Metastatic Liver Carcinoma in the Adrenal Gland (tissue), 2 donors: ENCODE results near the genes PCDHAC1, PCDHB4 and PCDHB14.

DNA sequence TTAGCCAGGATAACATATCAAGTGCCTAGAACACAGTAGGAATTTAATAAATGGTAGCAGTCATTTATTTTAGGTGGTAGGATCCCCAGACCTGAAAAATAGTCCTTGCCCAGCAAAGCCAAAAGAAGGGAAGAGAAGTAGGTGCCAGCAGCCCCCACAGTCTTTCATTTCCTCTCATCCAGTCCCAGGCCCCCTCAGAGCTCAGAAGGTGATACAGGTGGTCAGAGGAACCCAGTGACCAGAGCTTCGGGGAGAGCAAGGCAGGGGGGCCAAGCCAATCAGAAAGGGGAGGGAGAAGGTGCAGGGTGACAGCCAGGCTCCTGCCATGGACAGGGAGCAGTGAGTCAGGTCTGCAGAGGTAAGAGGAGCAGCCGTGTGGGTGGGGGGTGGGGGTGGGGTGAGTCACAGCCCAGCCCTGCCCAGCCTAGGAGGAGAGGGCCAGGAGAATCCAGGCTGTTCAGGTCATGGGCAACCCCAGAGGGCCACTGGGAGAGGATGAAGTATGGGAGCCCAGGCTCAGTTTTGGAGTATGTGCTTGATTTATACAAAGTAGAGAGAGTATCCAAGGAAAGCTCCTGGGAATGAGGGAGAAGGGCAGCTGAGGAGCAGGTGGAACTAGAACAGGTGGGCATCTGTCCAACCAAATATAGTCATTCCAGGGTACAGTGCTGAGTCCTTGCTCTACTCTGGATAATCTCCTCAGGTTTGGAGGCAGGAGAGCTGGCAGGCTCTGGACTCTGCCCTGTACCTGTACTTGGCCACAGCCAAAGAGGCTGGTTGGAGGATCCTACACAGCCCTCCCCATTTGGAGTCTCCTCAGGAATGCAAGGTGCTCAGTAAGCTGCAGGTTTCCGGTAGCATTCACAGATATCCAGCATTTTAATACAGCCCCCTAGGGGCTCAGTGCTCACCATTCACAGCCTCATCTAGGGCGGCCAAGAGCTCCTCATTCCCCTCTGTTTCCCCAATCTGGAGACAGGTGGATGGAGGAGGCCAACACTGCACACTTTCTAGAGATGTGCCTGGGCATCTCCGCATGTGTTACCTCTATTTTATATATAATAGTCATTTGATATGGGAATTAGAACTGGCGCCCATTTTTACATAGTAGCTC, 1.6 kb downstream of the HBEGF start:
- PRO-cap, 2 experiments = no peak in any of the 2 experiments

- PRO-cap, 2 experiments = no peak in any of the 2 experiments
These were observed 14.7 kb downstream of the SLC4A9 start for GRCh38 chr5:140374598-140375265.

GRCh38 chr5:140531112-140531990, 16.1 kb upstream of the EIF4EBP3 start:
- PRO-cap, 2 experiments = no peak in any of the 2 experiments

DNA sequence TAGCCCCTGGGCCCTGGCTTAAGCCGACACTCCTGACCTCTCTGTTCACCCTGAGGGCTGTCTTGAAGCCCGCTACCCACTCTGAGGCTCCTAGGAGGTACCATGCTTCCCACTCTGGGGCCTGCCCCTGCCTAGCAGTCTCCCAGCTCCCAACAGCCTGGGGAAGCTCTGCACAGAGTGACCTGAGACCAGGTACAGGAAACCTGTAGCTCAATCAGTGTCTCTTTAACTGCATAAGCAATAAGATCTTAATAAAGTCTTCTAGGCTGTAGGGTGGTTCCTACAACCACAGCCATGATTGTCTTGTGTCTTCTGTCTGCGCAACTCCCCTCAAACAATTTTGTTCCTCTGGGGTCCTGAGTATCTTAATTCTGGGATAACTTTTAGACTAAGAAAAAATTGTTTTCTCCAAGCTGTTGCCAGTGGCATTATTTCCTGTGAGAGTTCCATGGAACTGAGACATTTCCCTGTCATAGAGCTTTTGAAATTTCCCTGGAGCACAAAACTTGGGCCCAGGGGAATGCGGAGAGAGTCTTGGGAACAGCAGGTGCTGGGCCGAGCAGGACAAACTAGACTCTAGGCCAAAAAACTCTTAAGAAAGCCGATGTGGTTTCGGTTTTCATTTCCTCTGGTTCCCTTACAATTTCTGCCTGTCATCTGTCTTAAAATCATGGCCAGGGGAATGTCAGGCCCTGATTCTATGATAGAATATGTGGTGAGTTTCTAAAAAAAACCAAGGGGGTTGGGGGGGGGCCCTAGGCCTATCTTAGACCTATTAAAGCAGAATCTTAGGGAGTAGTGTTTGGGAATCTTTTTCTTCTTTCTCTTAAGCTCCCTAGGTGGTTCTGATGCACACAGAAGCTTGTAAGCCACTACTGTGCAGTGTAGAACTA, 4.4 kb downstream of the SLC35A4 start:
- PRO-cap, 2 experiments = no peak in any of the 2 experiments

GRCh38 chr5:140672448-140673158, 773 bp downstream of the DND1 start:
- PRO-cap, 2 experiments = no peak in any of the 2 experiments

DNA sequence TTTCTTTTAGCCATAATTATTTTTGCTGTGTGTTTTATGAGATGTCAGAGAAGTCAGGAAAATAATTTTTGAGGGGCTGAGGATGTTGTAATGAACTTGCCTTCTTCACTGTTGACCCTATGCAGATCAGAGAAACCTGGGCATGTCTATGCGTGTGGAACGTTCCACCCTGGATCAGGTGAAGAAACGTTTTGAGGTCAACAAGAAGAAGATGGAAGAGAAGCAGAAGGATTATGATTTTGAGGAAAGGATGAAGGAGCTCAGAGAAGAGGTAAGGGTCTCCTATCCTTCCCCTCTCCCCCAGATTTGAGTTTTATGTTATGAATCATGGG, 4.0 kb downstream of the ZMAT2 start:
- PRO-cap, 2 experiments = no peak in any of the 2 experiments

- PRO-cap, 2 experiments = no peak in any of the 2 experiments
These were observed 2.0 kb downstream of the PCDHA10 start for GRCh38 chr5:140857715-140858145.

- PRO-cap, 2 experiments = no peak in any of the 2 experiments
These were observed at the start of gene PCDHAC1 for GRCh38 chr5:140925858-140927175. TSS of gene PCDHAC1 (plus strand) at chr5:140926299.

DNA sequence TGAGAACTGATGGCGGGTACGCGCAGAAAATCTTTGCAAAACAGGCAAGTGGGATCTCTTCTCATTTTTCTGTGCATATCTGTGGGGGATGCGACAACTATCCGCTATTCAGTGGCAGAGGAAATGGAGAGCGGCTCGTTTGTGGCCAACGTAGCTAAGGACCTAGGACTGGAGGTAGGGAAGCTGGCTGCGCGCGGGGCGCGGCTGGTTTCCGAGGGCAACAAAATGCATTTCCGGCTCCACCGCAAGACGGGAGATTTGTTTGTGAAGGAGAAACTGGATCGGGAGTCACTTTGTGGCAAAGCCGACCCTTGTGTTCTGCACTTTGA, 252 bp downstream of the PCDHB1 start:
- PRO-cap, 2 experiments = no peak in any of the 2 experiments

GRCh38 chr5:141121625-141121929, at the start of gene PCDHB4:
TSS of gene PCDHB4 (plus strand) at chr5:141121818.
- PRO-cap, 2 experiments = no peak in any of the 2 experiments

- PRO-cap, 2 experiments = no peak in any of the 2 experiments
These were observed at the start of gene PCDHB14 for GRCh38 chr5:141223067-141223749. TSS of gene PCDHB14 (plus strand) at chr5:141223343.

- PRO-cap, 2 experiments = no peak in any of the 2 experiments
These were observed 363 bp downstream of the PCDHGA4 start for GRCh38 chr5:141355138-141355629.

- PRO-cap, 2 experiments = no peak in any of the 2 experiments
These were observed 2.3 kb downstream of the PCDHGC3 start for GRCh38 chr5:141477803-141478710.

DNA sequence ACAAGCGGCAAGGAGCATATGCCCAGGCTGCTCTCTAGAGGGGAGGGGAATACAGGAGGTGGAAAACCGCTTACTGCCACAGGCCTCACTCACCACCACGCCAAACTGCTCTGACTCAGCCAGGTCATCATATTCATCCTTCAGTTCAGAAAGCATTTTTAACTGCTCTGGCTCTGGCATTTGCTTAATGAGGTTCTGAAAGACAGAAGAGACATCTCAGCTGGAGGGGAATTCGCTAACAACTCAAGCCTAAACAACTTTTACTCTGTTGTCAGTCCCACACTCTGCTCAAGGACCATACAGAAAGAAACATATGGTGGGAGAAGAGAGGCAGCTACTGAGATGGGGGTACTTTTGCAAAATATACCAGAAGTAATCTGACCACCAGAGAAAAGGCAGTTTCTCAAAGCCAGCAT, 40.2 kb downstream of the PCDHGC5 start:
- PRO-cap, 2 experiments = no peak in any of the 2 experiments

DNA sequence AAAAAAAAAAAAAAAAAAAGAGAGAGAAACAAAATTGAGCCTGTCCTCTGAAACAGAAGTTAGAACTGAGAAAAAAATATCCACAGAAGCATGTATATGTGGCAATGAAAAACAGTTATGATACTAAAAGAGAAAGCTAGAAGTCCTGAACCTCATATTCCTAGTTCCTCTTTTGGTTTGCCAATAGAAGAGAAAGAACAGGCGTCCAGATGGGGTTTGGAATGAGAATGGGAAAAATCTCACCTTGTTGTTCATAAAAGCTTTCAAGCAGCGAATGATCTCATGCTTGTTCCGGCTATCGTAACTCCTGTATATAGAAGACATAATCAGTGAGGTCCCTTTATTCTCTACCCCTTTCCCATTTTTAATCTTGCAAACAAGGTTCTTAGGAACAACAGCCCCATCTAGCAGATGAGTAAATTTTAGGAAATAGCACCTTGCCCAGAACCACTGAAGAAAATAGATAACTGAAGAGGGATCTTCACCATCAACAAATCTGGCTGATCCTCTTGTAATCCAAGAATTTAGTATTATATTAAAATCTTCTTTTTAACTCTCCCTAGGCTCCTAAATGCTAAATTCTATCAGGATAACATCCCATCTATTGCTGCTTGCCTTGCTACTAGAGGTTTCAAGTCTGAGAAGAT, 36.6 kb downstream of the DIAPH1 start:
- PRO-cap, 2 experiments = no peak in any of the 2 experiments

GRCh38 chr5:141634507-141635259, 2.0 kb downstream of the HDAC3 start:
- PRO-cap, 2 experiments = no peak in any of the 2 experiments

- PRO-cap, 2 experiments = no peak in any of the 2 experiments
These were observed 12.6 kb downstream of the ARAP3 start for GRCh38 chr5:141669394-141669835.

- PRO-cap, 2 experiments = no peak in any of the 2 experiments
These were observed 22.7 kb upstream of the ARAP3 start for GRCh38 chr5:141704767-141705007.

DNA sequence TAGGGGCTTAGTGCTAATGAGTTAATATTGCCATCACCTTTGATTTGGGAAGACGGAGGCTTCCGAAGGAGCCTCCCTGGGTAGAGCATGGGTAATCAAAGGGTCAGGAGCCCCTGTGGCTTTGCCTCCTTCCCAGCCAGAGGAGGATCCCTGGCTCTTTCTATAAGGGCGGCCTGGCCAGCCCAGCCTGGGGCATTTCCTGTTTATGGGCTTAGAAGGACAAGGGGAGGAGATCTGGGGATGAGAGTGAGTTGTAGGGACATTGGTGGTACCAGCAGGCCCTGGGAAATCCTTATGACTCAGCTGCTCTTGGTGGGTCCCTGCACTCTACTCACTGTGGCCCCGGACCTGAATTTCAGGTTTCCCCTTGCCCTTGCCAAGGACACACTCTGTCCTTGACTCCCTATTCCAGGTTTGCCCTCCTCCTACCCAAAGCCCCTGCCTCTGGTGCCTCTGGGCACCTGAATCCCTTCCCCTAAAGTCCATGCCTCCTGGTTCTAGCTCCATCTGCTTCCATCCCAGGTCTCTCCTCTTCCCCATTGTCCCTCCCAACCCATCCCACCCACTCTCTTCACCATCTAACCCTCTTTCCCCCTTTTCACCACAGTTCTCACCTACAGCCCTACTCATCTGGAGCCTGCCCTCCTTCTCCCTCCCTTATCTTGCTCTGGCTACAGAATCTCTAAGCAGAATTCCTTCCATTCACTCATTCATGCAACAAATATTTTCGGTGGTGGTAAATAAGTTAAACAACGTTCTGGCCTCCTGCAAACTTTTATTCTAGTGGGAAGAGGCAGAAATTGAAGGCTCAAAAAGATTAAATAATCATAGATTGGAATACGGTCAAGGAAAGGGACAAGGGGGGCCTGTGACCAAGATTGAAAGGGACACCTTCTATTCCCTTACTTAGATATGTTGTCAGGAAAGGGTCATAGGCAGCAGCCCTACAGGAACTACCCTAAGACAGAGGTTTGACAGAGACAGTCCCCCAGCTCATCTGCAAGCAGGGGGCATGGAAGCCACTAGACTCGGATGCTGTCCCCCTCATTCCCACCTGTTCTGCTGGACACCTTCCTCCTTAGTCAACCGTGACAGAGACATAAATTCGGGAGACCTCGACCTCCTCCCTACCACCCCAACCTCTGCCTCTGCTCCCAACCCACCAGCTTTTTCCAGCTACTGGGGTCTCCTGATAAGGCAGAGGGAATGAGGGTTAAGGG, 34.7 kb downstream of the PCDH1 start:
- PRO-cap, 2 experiments = no peak in any of the 2 experiments

DNA sequence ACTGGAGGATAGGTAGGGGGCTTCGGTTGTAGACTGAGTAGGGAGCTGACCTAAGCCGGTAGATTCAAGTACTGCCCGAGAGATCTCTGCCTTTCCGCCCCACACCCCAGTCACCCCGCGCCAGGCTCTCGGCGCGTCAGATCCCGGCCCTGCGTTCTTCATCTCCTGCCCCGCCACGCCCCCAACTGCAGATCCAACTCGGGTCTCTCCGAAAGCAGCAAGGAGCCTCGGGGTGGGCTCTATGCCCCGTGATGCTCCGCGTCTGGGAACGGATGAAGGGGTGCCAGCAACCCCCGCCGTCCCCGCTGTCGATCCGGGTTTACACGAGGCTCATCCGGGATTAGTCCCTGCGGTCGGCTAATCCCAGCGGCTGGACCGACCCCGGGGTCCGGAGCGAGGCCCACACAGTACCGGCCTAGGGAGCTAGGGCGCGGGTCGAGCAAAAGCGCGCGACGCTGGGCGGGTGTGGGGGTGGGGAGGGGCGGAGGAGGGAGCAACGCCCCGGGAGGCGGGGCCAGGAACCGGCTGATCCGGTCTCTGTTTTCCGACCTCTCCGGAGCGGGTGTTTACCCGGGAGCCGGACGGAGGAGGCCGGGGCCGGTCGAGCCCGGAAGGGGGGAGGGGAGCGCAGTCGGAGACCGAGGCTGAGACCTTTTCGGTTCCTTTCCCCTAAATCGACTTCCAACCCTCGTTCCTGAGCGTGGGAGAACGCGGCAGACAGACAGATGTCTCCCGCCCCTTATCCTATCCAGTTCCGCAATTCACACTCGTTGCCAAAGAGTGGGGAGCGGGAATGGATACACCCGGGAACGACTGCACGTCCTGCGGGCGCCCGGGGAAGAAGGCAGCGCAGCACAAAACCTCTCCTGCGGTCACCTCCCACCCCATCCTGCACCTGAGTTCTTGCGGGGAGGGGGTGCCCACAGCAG, 28.7 kb downstream of the PCDH1 start:
- PRO-cap, 2 experiments = peak in 2 of 2 experiments; most common plus-strand start position 556 of the sequence (in 2); most common minus-strand start position 417 of the sequence (in 1)